Iris pigment epithelial cell (primary cell): ENCODE data around the gene ISLR2.

- RRBS: 3% methylated on average over 9 of the region's 44 CpGs
Measured at GRCh38 chr15:73369181-73369867, 566 bp upstream of the HCN4 start.

DNA sequence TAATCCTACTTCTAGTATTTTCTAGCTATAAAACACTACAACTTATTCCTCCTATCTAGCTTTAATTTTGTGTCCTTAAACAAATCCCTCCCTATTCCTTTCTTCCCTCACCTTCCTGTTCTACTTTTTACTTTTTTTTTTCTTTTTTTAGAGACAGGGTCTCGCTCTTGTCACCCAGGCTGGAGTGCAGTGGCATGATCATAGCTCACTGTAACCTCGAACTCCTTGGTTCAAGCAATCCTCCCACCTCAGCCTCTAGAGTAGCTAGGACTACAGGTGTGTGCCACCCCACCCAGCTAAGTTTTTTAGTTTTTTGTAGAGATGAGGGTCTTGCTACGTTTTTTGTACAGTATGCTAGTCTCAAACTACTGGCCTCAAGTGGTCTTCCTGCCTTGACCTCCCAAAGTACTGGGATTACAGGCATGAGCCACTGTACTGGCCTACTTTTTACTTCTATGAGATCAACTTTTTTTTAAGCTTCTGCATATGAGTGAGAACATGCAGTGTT lies 23.2 kb downstream of the NPTN start:
- RRBS: no CpG with 5 or more reads among the region's 3 CpGs

GRCh38 chr15:73684644-73685473 lies 676 bp downstream of the CD276 start:
- RRBS: 2% methylated on average over 18 of the region's 48 CpGs

- RRBS: no CpG with 5 or more reads among the region's 10 CpGs
Measured at GRCh38 chr15:73774806-73775180, 21.6 kb upstream of the INSYN1 start.

DNA sequence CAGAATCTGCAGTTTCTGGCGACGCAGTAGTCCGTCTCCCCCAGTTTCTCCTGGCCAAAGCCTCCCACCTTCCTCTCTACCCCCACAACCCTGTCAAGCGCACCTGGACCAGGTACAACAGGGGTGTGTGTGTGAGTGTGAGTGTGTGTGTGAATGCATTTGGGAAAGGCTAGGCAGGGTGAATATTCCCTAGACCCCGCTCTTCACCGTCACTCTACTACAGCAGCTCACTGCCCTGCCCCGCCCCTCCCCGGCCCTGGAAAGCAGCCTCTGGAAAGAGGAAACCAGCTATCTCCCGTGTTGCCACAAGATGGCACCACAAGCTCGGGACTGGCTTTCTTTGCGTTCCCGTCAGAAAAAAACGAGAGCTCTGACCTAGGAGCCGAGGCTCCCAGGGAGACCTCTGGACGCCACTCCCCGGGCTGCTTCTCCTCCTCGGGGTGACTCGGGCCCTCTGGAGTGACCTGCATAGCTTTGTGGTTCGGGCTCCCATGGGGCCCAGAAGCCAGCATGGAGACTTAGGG lies 19.2 kb downstream of the STOML1 start:
- RRBS: no CpG with 5 or more reads among the region's 19 CpGs

GRCh38 chr15:73995204-73995659 lies 716 bp downstream of the PML start:
- RRBS: no CpG with 5 or more reads among the region's 9 CpGs

GRCh38 chr15:74007700-74008342 lies 13.3 kb downstream of the PML start:
- RRBS: no CpG with 5 or more reads among the region's 5 CpGs

DNA sequence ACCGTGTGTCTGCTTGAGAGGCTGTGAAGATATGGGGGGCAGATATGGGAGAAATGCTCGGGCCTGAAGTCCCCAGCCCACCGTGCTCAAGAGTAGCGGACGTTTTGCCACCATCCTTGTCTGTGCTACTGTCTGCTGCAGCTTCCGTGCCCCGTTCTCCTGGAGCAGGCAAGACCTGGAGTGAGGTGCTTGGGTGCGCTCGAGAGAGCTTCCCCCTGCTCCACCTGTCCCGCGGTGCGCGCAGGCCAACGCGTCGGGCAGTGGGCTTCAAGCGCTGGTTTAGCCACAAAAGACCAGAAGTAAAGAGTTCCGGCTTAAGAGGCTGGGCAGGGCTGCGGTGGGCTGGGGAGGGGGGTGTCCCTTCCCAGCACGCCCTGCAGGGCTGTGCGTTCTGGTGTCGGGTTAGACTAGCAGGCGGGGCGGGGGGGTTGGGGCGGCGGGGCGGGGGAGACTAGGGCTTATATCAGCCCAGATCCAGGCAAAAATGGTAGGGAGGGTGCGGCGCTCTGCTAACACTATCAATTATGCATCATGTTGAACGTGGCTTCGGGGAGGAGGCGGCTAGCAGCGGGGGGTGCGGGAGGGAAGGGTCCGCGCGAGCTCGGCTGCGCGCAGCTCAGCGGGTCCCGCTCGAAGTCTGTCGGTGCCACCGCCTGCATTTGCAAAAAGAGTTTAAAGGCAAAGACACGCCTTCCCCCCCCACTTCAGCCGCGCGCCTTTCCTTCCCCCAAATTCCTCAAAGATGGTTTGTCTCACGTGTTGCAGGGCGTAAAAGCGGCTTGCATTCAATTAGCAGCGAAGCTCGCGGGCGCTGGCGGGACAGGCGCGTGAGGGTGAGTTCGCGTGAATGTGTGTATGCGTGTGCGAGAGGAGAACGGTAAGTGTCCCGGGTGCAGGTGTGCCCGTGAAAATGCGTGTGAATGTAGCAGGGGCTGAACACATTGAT lies at the start of gene ISLR2:
TSS of gene ISLR2 (plus strand) at position 798 of the 946 bp plus-strand sequence.
- RRBS: no CpG with 5 or more reads among the region's 67 CpGs

DNA sequence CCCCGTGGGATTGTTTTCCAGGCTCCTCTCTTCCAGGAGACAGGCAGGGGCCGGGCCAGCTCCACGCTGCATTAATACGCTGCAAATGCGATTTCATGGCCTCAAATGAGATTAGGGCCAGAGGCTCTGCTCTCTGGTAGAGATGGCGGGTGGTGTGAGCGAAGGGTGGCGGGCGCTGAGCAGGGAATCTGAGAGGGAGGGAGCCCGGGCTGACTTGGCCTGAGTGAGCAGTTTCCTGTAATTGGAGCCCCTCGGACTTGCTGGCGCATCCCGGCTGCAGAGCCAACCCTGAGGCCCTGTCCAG lies 7.4 kb upstream of the CCDC33 start:
- RRBS: 4% methylated on average over 4 of the region's 13 CpGs

GRCh38 chr15:74317606-74318143 lies 49.8 kb downstream of the CYP11A1 start:
- RRBS: no CpG with 5 or more reads among the region's 6 CpGs

DNA sequence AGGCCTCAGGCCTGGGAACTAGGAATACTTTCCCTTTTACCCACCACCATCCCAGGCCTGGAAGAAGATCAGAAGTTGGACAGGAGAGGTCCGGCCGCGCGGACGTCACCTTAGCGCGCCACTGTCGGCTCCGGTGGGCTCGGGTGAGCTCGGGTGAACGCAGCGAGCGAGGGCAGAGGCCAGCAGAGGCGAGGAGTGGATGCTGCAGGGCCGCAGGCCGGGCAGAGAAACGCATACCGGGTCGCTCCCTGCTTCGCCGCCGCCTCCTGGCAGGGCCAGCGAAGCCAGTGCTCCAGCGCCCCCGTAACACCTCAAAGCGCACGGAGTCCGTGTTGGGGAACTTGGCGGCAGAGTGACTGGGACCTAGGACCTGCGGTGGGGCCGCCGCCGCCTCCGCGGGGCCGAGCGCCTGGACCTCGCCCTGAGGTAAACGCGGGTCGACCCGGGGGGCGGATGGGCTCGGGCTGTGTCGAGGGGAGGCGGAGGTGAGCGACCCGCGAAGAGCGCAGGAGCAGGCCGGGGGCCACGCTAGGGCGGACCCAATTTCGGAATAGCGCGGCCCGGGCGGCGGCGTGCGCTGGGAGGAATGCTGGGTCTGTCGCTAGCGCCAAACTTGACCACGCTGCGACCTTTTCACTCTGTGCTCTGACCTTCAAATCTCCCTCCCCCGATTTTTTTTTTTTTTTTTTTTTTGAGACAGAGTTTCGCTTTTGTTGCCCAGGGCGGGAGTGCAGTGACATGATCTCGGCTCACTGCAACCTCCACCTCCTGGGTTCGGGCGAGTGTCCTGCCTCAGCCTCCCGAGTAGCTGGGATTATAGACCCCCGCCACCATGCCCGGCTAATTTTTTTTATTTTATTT lies 1.6 kb downstream of the CYP11A1 start:
- RRBS: 7% methylated on average over 31 of the region's 75 CpGs

DNA sequence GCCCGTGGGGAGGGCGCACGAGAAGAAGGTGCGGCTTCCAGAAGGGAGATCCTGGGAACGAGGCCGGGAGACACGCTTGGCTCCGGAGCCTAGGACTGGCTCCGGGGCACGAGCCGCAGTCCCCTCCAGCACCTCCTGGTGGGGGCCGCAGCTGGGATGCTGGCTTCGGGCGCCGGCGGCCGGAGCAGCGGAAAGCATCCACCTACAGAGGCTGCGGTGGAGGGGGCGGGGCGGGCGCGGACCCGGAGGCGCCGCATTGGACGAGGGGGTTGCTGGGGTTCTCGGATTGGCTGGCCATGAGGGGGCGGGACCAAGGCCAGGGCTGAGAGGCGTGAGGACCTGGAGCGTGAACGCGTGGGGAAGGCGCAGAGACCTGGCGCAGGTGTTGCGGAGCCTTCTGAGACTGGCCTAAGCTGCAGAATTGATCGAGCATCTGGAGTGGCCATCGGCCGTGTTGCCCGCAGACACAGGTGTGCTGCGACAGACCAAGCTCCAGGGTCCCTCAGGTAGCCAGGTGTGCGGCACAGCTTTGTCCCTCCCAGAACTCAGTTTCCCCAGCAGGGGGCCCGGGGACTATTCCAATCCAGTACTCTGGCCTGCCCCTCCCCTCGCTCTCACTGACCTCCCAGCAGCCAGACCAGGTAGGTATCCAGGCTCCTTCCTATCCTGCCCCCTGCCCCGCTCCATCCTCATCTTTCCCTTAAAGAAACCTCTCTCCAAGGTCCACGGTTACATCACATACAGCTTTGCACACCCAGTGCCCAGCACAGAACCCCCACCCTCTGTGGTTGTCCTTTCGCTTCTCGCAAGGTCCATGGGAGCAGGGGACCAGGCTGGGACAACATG lies 7.0 kb upstream of the CYP11A1 start:
- RRBS: 2% methylated on average over 19 of the region's 48 CpGs

GRCh38 chr15:74385667-74386091 lies 18.2 kb upstream of the CYP11A1 start:
- RRBS: no CpG with 5 or more reads among the region's 7 CpGs

DNA sequence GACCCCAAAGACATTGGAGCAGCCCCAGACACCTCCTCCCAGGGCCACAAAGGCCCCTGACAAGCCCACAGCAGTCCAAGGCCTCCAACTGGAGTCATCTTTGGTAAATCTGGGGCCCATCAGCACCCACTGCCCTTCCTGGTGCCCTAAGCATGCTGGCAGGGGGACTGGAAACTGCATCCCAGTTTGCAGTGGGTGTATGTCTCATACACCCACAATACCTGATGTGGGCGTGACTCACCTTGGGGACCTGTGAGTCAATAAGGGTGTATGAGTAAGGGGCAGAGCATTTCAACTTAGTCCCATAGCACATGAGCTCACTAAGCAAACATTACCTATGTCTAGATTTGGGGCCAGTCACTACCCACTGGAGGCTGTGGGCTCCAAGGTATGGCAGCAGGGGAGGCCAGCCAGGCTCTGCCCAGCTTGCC lies 29.4 kb upstream of the CYP11A1 start:
- RRBS: no CpG with 5 or more reads among the region's 1 CpG

GRCh38 chr15:74421172-74421882 lies 12.4 kb downstream of the SEMA7A start:
- RRBS: no CpG with 5 or more reads among the region's 13 CpGs

DNA sequence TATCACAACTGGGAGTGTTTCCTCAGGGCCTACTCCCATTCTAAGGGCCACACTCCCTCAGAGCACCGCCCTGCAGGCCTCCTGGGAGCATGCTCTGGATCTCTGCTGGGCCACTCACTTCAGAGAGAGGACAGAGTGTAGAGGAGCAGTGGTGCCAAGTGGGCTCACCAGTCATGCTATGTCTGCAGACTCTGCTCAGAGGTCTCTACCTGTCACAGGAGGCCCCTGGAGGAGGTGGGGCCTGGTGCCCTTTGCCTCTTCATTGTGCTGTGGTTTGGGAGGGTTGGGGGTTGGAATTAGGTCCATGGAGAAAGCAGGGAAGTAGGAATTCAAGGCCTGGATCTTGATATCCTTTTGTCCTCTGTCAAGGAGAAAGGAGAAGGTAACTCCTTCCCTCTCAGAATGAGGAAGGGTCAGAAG lies 21.0 kb upstream of the CLK3 start:
- RRBS: no CpG with 5 or more reads among the region's 1 CpG

GRCh38 chr15:74624685-74625282 lies 9.1 kb downstream of the CLK3 start:
- RRBS: 96% methylated on average over 5 of the region's 9 CpGs

DNA sequence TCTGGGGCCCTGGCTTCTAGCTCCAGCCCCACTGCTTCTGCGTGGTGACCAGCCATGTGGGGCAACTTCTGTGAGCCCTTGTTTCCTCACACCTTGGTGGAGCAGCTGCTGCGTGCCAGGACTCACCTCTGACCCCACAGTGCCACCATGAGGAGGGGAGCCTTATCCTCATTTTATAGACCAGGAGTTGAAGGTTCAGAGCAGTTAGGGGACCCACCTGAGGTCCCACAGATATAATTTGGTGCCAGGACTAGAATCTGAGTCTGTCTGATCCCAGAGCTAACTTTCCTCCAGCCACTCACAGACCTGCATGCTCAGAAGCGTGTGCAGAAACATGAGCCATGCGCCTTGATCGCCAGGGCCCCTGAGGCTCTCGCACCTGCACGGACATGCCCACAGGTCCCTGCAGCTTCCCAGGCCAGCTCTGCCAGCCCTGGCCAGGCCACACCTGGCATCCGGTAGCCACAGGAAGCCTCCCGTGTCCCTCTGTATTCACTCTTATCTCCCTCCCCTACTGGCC lies 13.0 kb upstream of the LMAN1L start:
- RRBS: no CpG with 5 or more reads among the region's 9 CpGs

DNA sequence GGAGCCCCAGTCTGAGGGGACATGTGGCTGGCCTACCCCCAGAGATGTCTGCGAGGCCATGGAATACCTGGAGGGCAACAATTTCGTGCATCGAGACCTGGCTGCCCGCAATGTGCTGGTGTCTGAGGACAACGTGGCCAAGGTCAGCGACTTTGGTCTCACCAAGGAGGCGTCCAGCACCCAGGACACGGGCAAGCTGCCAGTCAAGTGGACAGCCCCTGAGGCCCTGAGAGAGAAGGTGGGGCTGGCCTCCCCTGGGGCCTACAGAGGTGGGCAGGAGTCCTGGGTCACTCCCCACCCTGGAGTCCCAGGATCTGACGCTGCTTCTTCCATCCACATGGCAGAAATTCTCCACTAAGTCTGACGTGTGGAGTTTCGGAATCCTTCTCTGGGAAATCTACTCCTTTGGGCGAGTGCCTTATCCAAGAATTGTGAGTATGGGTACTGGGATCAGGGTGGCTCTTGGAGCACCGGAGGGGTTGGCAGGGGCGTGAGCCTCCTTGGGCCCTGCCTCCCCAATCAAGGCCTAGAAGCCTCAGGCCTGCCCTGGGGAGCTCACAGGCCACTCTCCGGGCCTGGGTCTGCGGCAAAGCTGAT lies 10.9 kb upstream of the LMAN1L start:
- RRBS: 92% methylated on average over 3 of the region's 16 CpGs

DNA sequence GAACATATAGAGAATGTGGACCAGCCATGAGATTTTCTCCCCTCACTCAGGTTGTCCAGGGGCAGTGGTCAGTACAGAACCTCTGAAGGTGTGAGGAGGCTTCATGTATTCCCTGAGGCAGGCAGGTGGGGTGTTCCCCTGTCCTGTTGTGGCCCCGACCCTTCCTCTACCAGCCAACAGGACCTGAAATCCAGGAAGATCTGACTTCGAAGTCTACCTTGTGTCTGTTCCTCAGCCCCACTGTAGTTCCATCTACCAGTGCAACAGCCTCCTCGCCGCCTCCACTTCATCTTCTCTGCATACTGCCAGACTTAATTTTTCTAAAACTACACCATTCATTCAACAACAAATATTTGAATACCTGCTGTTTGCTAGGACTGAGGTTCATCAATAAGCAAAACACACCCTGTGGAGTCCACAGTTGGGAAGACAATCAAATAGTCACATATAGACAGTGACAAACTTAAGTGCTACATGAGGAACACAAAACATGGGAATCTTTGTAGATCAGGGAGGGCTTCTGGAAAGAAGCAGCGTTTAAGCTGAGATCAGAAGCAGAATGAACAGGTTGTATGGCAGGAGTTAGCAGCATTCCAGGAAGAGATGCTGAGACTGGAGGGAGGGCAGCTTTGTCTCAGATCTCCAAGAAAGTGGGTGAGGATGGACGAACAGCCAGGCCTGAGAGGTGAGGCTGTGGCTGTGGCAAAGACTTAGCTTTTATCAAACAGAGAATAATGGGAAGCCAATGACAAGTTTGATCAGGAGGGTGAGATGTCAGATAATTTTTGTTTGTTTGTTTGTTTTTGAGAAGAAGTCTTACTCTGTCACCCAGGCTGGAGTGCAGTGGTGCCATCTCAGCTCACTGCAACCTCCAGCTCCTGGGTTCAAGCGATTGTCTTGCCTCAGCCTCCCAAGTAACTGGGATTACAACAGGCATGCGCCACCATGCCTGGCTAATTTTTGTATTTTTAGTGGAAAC lies 8.5 kb upstream of the LMAN1L start:
- RRBS: no CpG with 5 or more reads among the region's 8 CpGs